Retinal pigment epithelial cell (primary cell): ENCODE data around the gene KLHL26.

DNA sequence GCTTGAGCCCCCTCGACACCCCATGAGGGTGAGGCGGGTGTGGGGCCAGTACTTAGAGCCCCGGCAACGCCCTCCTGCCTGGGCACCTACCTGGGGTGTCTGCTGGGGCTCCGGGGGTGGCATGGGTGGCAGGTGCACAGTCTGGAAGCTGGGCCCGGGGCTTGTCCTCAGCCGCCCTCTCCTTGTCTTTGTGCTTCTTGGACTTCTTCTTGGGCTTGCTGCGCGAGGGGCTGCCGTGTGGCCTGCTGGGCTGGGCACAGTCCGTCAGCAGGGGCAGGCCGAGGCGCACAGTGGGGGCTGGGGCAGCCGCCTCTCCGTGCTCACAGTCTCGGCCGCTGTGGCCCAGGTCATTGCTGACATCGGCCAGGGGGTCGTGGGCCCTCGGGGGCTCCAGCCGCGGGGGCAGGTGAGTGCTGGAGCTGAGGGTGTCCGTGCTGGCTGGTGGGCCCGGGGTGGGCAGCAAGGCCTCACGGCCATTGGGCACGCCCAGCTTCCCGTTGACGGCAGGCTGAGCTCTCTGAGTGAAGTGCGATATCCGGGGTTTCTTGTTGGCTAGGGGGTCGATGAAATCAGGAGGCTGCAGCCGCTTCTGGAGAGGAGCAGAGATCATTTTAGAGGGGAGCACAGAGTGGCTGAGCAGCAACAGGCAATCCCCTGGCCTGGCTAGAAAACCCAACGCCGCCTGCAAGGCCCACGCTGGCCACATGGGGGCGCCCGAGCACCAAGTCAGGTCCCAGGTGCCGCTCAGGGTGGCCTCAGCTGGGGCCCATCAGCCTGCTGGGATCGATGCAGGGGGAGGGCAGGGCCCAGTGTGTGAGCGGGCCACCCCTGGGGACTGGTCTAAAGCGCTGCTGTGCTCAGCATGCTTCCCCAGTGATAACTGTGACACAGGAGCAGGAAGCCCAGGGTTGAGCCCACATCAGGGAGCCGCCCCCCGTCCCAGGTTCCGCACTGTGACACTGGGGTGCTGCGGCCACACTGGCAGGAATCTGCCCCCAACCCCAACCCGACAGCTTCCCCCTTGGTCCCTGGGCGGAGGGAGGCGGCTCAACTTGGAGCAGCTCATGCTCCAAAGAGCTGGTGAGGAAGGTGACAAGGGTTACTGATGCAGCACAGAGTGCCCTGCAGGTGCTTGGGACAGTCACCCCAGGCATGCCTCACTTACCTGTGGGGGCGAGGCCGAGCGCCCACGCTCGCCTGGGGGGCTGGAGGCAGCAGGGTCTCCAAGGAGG lies 12.9 kb upstream of the ISYNA1 start:
- RRBS, result 77% methylated on average over 8 of the region's 53 CpGs

GRCh38 chr19:18456259-18457002 lies 18.5 kb upstream of the ISYNA1 start:
- RRBS, result no CpG with 5 or more reads among the region's 10 CpGs

GRCh38 chr19:18457003-18457869 lies 19.3 kb upstream of the ISYNA1 start:
- RRBS, result no CpG with 5 or more reads among the region's 19 CpGs

GRCh38 chr19:18473447-18473939 lies 35.6 kb upstream of the ISYNA1 start:
- RRBS, result no CpG with 5 or more reads among the region's 7 CpGs

- RRBS, result no CpG with 5 or more reads among the region's 6 CpGs
These were observed 38.4 kb downstream of the ELL start for GRCh38 chr19:18483483-18483889.

- RRBS, result no CpG with 5 or more reads among the region's 17 CpGs
These were observed 33.7 kb downstream of the ELL start for GRCh38 chr19:18487919-18488782.

- RRBS, result no CpG with 5 or more reads among the region's 16 CpGs
These were observed 26.6 kb downstream of the ELL start for GRCh38 chr19:18495159-18495876.

DNA sequence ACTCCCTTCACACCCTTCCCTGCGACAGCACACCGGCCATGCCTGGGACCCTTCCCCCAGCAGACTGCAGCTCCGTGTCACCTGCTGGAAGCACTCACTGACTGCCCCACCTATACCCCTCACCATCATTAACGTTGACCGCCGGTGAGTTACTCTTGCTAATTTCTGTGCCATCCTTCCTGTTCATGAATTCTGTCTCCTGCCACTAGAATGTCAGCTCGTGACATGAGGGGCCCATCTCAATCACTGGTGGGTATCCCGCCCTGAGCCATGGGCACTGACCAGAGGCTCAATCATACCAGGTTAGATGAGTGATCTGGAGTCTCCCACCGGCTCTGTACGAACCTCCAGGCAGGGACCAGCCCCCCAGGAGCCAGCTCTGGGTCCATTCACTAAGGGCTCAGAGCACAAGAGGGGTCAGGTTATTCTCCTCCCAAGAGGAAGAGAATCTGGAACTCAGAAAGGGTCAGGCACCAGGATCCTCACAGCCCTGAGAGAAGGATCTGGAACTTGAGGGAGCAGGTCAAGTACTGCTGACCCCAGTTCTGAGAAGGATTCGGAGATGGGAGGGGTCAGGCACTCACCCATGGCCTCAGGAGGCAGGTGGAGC lies 5.5 kb downstream of the ELL start:
- RRBS, result no CpG with 5 or more reads among the region's 11 CpGs

- RRBS, result no CpG with 5 or more reads among the region's 7 CpGs
These were observed 2.6 kb downstream of the KXD1 start for GRCh38 chr19:18560224-18560639.

DNA sequence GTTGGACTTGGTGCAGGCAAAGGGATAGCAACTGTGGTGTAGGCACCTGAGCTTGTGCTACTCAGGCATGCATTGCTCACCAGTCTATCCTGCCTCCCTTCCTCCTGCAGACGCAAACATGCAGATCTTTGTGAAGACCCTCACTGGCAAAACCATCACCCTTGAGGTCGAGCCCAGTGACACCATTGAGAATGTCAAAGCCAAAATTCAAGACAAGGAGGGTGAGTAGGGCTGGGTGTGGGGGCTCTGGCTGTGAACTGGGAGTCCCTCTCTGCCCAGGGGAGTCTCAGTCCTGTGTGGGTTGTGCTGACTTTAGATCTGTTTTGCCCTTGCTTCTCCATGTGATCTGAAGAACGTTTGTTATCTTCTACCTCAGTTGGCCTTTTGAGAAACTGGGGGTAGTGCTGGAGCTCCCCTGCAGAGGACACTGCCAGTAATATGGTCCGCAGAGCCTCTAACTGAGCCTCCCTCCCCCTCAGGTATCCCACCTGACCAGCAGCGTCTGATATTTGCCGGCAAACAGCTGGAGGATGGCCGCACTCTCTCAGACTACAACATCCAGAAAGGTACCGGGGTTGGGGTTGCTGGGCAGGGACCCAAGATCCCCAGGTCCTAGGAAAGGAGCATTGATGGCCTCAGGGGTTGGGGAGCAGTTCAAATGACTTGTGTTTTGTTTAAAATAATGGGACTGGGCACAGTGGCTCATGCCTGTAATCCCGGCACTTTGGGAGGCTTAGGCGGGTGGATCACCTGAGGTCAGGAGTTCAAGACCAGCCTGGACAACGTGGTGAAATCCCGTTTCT lies 1.7 kb downstream of the UBA52 start:
- RRBS, result no CpG with 5 or more reads among the region's 12 CpGs

DNA sequence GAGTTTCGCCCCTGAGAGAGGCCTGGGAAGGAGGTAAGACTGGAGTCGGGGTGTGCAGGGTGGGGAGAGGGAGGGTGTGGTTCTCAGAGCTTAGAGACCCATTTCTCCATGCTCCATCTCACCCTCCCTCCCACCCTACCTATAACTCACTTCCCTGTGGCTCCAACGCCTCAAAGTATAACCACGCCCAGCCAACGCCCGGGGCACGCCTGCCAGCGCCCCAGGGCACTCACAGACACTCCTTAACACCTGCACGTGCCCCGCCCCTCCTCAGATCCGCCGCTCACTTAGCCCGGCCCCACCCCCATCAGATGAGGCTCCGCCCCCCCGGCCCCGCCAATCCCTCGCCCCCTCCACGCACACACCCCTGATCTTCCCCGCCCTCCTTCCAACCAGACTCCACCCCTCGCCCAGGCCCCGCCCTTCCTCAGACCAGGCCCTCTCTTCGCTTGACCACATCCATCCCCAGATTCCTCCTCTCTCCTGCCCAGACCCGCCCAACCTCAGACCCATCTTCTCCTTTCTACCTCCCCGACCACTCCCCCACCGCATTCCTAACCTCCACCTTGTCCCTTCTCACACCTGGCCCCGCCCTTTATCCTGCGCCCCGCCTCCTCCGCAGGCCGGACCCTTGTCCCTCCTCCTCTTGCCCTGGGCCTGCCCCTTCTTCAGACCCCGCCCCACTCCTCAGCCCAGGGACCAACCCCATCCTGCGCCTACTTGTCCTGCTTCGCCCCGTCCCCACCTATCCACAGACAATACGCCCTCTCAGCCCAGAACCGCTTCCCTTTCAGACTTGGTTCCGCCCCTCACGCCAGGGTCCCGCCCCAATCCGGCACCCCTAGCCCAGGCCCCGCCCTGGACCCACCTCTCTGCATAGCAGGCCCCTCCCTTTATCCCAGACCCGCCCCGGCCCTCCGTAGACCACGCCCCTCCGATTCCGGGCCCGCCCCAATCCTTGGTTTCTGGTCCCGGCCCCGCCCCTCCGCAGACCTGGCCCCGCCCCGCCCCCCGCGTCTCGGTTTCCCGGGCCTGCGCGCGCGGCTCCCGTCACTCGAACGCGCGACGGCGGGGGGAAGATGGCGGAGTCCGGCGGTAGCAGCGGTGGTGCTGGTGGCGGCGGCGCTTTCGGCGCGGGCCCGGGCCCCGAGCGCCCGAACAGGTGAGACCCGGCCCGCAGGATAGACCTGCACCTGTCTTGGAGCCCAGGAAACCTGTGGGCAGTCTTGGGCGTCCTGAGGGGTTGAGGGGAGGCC lies at the start of gene KLHL26:
Gene KLHL26 (plus strand): TSS at position 1,053 of the 1,256 bp plus-strand sequence.
- RRBS, result 2% methylated on average over 38 of the region's 85 CpGs

DNA sequence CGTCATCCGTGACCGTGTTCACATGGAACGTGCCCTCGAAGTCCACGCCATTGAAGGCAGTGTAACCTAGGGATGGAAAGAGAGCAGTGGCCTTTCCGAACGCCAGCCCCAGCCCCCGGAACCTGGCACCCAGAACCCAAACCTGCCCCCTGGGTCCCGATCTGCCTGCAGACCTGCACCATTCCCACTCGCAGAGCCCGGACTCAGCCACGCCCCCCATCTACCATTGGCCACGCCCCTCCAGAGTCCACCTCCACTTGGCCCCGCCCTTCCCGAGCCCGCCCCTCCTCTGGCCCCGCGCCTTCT lies 6.1 kb downstream of the COMP start:
- RRBS, result 19% methylated on average over 3 of the region's 19 CpGs

DNA sequence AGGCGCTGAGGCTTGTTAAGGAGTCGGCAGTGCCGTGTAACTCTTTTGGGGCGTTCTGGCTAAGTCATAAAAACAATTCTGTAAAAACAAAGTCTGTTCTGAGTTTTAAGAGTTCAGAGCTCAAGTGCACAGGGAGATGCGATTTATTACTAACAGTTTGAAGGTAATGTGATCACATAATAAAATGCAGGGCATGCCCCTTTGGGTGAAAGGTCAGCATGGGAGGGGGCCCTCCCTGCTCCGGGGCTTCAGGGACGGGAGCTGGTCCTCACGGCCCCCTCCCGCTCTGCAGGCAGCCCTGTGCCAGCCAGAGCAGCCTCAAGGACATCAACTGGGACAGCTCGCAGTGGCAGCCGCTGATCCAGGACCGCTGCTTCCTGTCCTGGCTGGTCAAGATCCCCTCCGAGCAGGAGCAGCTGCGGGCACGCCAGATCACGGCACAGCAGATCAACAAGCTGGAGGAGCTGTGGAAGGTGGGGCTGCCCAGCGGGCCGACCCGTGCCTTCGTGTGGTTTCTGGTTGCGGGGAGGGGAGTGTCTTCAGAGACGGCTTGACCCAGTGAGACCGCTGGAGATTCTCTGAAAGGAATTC lies 18.7 kb downstream of the UPF1 start:
- RRBS, result no CpG with 5 or more reads among the region's 23 CpGs

GRCh38 chr19:18856817-18857129 lies 25.0 kb downstream of the UPF1 start:
- RRBS, result 95% methylated on average over 11 of the region's 16 CpGs

DNA sequence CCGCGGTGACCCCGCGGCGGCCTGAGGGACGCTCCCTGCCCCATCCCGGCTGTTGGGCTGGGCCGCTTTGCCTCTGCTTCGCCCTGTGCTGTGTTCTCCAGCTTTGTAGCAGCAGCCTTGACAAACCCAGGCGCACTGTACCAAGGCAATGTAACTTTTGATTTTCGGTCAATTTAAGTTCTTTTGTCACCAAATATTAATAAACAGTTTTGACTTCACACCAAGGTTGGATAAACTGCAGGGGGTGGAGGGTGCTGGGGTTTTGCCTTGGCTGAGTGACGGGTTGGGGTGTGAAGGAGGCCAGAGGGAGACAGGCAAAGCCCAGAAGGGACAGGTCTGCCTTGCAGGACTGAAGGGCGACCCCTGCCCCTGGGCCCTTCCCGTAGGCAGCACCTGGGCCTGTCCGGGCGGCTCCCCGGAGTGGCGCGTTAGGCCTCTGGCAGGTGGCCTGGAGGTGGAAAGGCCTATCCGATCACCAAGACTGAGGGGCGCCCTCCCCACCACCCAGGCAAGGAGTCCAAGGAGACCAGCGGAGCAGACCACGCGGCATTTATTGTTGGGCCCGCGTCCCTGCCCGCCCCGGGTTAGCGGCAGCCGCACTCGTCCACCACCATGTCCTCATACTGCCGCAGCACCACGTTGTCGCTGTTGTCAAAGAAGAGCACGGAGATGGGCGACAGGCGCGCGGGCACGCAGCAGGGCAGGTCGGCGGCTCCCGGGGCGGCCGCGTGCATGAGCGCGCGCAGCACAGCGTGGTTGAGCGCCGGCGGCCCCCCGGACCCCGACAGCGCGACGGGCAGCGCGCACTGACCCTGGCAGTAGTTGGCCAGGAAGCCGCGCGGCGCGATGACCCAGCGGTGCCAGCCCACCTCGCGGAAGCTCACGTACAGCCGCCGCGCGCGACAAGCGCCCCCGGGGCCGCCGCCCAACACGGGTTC lies 27.7 kb downstream of the CERS1 start:
- RRBS, result 67% methylated on average over 21 of the region's 79 CpGs

GRCh38 chr19:18900297-18900694 lies 4.3 kb upstream of the CERS1 start:
- RRBS, result no CpG with 5 or more reads among the region's 11 CpGs

- RRBS, result no CpG with 5 or more reads among the region's 29 CpGs
These were observed 8.1 kb upstream of the CERS1 start for GRCh38 chr19:18903846-18904666.

DNA sequence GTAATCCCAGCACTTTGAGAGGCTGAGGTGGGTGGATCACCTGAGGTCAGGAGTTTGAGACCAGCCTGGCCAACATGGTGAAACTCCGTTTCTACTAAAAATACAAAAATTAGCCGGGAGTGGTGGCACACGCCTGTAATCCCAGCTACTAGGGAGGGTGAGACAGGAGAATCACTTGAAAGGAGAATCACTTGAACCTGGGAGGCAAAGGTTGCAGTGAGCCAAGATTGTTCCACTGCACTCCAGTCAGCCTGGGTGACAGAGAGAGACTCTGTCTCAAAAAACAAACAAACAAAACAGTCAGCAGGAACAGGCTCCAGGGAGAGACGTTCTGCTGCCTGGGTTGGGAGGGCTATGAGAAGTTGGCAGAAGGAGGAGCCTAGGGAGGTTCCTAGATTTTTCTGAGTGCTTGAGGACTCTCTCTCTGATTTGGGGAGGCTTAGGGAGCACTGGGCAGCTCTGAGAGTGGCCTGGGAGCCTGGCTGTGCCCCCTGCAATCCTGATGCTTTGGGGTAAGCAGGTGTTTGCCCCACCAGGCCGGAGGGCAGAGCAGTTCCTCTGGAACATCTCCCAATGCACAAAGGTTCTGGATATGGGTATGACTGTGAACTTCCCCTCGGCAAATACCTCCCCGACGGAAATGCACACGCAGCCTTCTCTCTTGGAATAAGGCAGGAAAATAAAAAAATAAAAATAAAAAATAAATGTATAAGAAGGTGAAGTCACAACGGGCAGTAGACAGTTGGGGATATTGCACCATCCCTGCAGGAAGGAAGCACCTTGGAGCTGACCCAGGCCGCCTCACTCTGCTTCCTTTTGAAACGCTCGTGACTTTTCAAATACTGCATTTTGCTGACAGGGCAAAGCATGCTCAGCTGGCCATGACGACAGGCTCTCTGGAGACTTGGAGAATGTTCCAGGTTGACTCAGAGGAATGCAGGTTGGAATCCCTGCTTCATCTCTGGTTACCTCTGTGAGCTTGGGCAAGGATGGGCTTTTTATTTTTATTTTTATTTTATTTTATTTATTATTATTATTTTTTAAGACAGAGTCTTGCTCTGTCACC lies 26.4 kb upstream of the HOMER3 start:
- RRBS, result no CpG with 5 or more reads among the region's 14 CpGs

- RRBS, result 0% methylated on average over 3 of the region's 54 CpGs
These were observed 847 bp downstream of the SUGP2 start for GRCh38 chr19:19032053-19033286.

DNA sequence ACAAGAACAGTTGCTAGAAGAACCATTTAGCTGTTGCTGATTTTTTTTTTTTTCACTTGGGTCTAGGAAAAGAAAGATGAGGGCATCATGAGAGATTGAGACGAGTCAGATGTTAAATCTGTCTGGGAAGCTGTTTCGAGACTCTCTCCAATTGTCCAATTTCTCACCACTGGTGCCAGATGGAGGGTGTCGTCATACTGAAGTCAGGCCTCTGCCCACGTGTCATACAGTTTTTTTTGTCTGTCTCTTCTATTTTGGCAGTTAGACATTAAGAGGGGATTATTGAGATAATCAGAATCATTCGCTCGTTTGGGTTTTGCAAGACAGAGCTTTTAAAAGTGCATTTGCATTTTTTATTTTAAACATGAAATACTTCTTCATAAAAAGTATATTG lies 3.9 kb downstream of the SLC25A42 start:
- RRBS, result no CpG with 5 or more reads among the region's 6 CpGs